HTR-8/SVneo (cell line): ENCODE measurements around the genes EFCAB3 and CYB561.

GRCh38 chr17:61455024-61455458 lies 2.8 kb downstream of the TBX4 start:
- RRBS = 81% methylated on average over 5 of the region's 25 CpGs

- RRBS = no CpG with 5 or more reads among the region's 4 CpGs
These were observed 1.1 kb downstream of the BRIP1 start for GRCh38 chr17:61862110-61862743.

GRCh38 chr17:61926715-61927133 lies 1.1 kb downstream of the INTS2 start:
- RRBS = no CpG with 5 or more reads among the region's 3 CpGs

- RRBS = no CpG with 5 or more reads among the region's 1 CpG
These were observed 35.3 kb downstream of the MED13 start for GRCh38 chr17:62029754-62030231.

DNA sequence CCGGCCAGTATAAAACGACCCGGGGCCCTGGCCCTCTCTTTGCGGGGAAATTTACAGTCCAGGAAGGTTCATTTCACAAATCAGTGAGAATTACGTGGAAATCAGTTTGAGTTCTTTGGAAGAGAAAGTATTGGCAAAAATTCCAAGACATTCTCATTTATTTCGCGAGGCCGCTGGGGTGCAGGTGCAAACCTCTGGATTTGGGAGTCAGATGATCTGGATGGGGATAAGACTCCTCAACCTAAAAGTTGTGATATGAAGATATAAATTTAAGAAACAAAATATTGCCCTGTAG lies 1.0 kb upstream of the MED13 start:
- RRBS = 1% methylated on average over 1 of the region's 8 CpGs

DNA sequence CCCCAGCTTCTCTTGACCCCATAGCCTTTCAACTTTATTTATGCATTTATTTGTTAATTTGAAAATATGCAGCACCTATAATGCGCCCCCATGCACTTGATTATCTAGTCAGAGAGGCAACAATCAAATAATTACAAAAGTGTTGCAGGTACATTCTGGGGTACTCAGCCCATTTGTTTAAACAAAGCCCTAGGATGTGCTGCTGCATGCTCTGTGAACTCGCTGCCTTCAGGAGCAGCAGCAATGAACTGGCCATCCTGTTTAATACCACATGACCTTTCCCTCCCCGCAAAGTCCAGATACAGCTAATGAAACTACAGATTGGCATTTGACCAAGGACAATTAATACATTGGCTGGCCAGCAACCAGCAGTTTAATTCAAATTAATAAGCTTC lies 28.7 kb upstream of the MED13 start:
- RRBS = no CpG with 5 or more reads among the region's 3 CpGs

- RRBS = no CpG with 5 or more reads among the region's 6 CpGs
These were observed 105.2 kb upstream of the MED13 start for GRCh38 chr17:62170203-62170805.

DNA sequence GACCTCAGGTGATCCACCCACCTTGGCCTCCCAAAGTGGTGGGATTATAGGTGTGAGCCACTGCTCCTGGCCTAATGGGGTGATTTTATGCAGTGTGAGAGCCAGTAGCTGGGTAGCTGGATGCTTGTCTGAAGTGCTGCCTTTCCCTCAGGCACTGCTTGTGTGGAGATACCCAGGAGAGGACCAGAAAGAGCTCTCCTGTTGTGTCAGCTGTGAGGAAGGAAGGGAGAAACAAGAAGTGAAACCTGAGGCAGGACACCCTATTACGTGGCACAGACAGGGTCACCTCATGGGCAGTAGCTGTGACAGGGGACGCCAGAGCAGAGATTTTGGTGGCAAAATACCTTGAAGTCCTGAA lies 106.4 kb upstream of the MED13 start:
- RRBS = no CpG with 5 or more reads among the region's 2 CpGs

DNA sequence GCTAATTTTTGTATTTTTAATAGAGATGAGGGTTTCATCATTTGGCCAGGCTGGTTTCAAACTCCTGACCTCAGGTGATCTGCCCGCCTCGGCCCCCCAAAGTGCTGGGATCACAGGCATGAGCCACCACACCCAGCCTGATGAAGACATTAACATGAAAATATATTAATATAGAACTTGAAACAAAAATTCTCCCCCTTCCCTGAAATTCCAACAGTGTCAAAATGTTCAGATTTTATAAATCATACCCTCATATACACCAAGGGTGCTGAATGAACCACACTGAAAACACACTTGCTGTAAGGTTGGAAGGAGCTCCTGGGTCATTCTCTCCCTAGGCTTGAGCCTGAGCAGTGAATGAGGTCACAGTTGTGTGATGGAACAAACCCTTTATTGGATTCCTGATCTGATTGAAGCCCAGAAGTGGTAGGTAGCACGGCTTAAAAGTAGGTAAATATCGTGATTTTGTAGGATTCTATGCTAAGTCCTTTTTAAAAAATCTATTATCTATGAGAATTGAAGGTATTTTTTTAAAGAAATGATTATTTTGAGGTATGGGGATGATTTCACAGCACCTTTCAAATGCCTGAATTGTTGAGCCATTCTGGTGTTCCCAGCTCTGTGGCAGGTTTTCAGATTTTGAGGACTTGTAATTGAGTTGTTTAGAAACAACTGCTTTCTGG lies at the start of gene EFCAB3:
Gene EFCAB3 (plus strand): TSS at position 390 of the 683 bp plus-strand sequence.
- RRBS = no CpG with 5 or more reads among the region's 4 CpGs

DNA sequence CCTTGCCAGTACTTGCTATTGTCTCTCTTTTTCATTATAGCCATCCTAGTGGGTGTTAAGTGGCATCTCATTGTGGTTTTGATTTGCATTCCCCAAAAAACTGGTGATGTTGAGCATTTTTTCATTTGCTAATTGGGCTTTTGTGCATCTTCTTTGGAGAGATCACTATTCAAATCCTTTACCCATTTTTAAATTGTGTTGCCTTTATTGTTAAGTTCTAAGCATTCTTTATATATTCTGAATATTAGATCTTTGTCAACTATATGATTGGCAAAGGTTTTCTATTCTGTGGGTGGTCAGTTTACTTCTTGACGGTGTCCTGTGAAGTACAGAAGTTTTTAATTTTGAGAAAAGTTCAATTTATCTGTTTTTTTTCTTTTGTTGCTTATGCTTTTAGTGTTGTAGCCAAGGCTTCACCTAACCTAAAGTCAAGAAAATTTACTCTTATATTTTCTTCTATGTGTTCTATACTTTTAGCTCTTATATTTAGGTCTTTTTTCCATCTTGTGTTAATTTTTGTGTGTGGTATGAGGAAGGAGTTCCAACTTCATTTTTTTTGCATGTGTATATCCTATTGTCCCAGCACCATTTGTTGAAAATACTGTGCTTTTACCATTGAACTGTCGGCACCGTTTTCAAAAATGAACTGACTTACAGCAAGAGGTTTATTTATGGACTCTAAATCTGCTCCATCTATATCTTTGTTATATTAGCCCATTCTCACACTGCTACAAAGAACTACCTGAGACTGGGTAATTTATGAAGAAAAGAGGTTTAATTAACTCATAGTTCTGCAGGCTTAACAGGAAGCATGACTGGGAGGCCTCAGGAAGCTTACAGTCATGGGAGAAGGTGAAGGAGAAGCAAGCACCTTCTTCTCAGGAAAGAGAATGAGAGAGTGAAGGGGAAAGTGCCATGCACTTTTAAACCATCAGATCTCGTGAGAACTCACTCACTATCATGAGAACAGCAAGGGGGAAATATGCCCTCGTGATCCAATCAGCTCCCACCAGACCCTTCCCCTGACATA lies 65.2 kb downstream of the TLK2 start:
- RRBS = no CpG with 5 or more reads among the region's 5 CpGs

GRCh38 chr17:62724591-62725264 lies 83.4 kb downstream of the MARCHF10 start:
- RRBS = 83% methylated on average over 1 of the region's 16 CpGs

DNA sequence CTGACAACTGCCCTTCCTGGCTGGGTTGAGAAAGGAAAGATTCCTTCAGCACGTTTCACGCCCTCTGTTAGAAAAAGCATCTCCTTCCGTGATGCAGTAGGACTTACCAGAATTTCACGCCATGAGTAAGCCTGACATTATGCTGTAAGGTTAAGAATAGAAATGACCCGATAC lies 17.6 kb downstream of the MARCHF10 start:
- RRBS = no CpG with 5 or more reads among the region's 5 CpGs

DNA sequence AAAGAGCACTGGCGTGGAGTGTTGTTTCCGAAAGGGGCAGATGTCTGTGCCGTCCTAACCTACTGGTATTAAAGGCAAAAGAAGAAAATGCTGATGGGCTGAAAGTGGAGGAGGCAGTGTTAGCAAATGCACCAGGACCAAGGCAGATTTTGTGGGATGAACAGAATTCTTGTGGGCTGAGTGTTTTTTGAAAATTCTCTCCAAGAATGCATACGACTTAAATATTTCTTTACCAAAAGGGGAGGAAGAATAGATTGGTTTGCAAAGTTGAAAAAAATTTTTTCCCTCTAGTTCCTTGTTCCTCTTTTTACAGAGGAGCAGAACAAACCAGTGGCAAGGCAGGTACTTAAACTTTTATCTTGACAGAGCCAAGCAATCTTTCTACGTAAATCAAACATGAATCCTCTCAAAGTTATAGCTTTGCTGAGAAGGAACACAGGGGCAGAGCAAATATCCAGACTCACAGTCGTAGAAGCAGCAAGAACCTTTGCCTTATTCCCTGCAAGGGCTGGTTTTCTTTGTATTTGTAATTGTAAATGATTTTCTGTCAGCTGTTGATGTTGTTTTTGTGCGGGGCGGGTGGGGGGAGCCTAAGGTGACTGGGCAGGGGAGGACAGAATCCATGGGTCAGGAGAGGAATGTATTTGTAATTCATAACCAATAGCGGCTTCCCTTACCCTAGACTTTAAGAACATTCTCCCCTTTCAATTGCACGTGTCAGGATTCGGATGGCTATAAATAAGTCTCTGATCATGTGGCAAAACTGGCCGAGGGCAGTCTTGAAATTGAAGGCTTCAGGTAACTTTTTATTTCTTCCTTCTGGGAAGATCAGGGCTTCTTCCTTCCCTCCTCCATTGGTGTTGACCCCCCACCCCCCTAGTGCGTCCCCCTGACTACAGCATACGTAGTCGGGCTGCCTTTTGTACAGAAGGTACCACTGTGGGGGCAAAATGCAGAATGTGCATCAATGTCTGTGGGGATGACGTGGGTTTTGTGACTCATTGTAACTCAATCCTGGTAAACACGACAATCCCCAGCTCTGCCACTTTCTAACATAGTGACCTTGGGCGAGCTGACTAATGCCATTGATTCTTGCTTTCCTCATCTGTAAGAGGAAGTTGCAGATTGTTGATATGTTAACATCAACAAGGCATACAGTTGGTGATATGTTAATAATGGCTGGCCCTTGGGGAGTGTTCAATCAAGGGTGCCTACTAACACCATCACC lies 16.4 kb downstream of the MARCHF10 start:
- RRBS = no CpG with 5 or more reads among the region's 18 CpGs

DNA sequence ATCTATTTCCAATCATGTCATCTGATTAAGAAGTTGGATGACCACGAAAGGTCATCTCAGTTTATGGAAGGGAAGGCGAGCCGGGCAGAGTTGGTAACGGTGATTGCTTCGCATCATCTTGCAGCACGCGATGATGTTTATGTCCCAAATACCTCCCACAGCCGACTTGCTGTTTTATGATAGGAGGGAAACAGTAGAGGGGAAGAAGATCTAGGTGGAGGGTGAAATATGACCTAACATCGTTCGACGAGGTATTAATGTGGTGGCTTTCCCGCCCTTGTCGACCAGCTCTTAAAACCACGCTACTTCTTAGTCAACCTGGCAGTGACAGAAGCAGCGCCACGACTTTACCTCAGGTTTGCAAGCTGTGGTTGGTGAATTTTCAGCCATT lies 845 bp upstream of the TANC2 start:
- RRBS = no CpG with 5 or more reads among the region's 16 CpGs

- RRBS = no CpG with 5 or more reads among the region's 2 CpGs
These were observed 195.2 kb downstream of the CYB561 start for GRCh38 chr17:63250955-63251189.

GRCh38 chr17:63431784-63432964 lies 13.9 kb downstream of the CYB561 start:
- RRBS = no CpG with 5 or more reads among the region's 24 CpGs

- RRBS = 98% methylated on average over 9 of the region's 31 CpGs
These were observed 12.2 kb downstream of the CYB561 start for GRCh38 chr17:63433602-63434536.

GRCh38 chr17:63437271-63437854 lies 8.7 kb downstream of the CYB561 start:
- RRBS = 95% methylated on average over 6 of the region's 37 CpGs

DNA sequence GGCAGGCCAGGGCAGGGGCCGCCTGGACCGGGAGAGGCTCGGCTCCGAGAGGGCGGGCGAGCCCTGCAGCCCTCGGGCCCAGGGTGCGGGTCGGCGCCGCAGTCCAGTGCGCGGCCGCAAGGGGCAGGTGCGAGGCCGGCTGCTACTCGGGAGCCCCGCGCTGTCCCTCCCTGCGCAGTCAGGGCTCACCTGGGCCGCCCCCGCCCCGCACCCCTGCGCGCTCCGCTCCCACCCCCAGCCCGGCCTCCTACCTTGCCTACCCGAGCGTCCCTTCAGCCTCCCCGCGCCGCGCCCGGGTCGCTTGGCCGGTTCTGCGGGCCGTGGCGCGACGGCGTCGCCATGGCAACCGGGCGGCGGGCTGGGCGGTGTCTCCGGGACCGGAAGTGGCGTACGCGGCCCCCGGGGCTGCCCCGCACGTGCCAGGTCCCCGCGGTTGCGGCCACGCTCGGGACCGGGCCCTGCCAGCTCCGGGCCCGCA lies at the start of gene CYB561:
Gene CYB561 (minus strand): TSS at position 313 of the 478 bp plus-strand sequence.
- RRBS = 32% methylated on average over 45 of the region's 63 CpGs

- RRBS = no CpG with 5 or more reads among the region's 10 CpGs
These were observed 2.2 kb upstream of the ACE start for GRCh38 chr17:63474552-63475253.